ENCODE measurements around the genes CD163, GDF3, RIMKLB and PZP.

DNA sequence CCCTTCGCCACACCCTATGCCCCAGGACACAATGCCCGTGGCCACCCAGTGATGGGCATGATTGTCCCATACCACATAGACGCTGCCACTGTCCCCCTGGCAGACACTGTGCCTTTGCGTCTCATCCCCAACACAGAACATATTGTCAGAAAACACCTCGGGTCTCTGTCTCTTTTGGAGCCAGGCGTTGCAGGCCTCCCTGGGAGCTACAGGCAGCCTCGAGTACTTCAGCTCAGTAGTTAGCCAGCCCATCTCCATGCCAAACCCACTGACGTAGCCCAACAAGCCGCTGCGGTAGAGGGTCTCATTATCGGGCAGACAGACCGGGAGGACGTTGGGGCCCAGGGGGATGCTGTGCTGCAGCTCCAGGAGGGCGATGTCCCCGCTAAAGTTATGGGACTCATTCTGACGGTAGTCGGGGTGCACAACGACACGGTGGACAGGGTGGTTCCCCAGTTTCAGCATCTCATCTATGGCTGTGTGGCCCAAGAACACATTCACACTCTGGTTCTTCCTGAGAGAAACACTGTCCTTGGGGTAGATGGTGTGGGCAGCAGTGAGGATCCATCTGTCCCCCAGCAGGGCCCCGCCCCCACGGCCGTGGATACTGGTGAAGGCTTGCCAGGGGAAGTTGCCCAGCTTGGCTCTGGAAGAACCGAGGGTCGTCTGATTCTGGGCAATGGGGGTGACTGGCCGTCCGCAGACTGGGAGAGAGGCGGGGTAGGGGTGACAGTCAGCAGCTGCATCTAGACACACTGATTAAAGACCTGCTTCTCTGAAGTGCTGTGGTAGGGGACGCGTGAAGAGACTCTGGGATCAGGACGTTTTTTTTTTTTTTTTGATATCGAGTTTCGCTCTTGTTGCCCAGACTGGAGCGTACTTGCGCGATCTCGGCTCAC, 4.5 kb upstream of the C1R start:
- PRO-cap = unidirectional peak, minus-strand start at position 706 of the sequence
- RAMPAGE, long total RNA, 2 experiments = no peak in any of the 2 experiments

GRCh38 chr12:7111146-7111783, 2.3 kb upstream of the C1RL start:
- PRO-cap = no peak
- RAMPAGE, long total RNA, 2 experiments = no peak in any of the 2 experiments

GRCh38 chr12:7127412-7128559, 903 bp downstream of the RBP5 start:
- PRO-cap = no peak
- RAMPAGE, long total RNA, 2 experiments = no peak in any of the 2 experiments

- PRO-cap = no peak
- RAMPAGE, long total RNA, 2 experiments = start-site peak on the minus strand in 1 of 2 experiments, at chr12:7501149-7501460 at its widest, 92 reads per replicate
These were observed 2.4 kb downstream of the CD163 start for GRCh38 chr12:7501047-7501632.

- PRO-cap = no peak
- RAMPAGE, long total RNA, 2 experiments = start-site peak on the minus strand in 2 of 2 experiments, at chr12:7503718-7503818 at its widest, 128 to 859 reads per replicate
These were observed at the start of gene CD163 for GRCh38 chr12:7503253-7504124. TSS of gene CD163 (minus strand) at chr12:7503777.

DNA sequence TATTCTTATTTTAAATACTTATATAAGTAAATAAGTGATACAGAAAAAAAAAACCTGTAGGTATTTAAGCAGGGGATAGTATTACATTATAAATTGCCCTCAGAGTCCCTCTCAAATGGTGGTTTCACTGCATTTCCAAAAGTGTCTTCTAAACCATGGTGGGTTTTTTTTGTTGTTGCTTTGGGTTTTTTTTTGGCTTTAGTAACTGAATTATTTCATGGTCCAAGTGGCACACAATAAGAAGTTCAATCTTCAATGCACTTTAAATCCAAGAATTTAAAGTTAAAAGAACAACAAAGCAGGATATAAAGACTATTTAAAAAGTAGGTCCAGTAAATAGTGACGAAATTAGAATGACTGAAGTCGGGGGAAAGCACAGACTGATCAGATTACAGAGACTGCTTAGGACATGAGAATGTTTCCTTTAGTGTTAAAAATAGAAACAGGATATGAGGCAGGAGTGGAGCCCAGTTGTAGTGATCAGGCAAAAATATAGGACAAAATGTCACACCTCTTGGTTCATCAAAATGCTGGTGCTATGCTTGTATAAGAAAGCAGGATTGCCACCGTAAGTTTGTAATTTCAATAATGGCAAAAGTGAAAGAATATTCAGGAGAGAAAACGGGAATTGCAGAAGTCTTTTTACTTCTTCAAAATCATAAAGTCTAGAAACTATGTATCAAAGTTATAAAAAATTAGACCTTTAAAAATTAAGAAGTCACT, 52.1 kb upstream of the CD163 start:
- PRO-cap = no peak
- RAMPAGE, long total RNA, 2 experiments = no peak in any of the 2 experiments

GRCh38 chr12:7695601-7696007, at the start of gene GDF3:
TSS of gene GDF3 (minus strand) at chr12:7695775.
- PRO-cap = no peak
- RAMPAGE, long total RNA, 2 experiments = no peak in any of the 2 experiments

- PRO-cap = no peak
- RAMPAGE, long total RNA, 2 experiments = no peak in any of the 2 experiments
These were observed 28.9 kb downstream of the SLC2A3 start for GRCh38 chr12:7907090-7907487.

GRCh38 chr12:8052577-8053092, 13.5 kb downstream of the C3AR1 start:
- PRO-cap = no peak
- RAMPAGE, long total RNA, 2 experiments = no peak in any of the 2 experiments

GRCh38 chr12:8069577-8070118, 3.5 kb upstream of the C3AR1 start:
- PRO-cap = no peak
- RAMPAGE, long total RNA, 2 experiments = no peak in any of the 2 experiments

GRCh38 chr12:8697675-8698446, at the start of gene RIMKLB:
TSS of gene RIMKLB (plus strand) at chr12:8697991.
- PRO-cap = bidirectional peak, plus-strand start at chr12:8697996, minus-strand start at chr12:8697783; bidirectional peak, plus-strand start at chr12:8698051, minus-strand start at chr12:8698101
- RAMPAGE, long total RNA, 2 experiments = start-site peak on the plus strand in 2 of 2 experiments, at chr12:8697927-8697997 at its widest, 42 to 315 reads per replicate

DNA sequence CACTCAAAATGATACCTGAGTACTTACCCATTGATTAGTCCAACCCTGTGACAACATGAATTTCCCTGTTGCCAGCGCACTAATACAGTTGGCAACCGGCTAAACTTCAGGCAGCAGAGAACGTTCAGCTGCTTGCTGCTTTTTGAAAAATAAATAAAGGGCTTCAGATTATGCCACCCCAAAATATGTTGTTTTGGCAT, 9.9 kb upstream of the PHC1 start:
- PRO-cap = no peak
- RAMPAGE, long total RNA, 2 experiments = no peak in any of the 2 experiments

DNA sequence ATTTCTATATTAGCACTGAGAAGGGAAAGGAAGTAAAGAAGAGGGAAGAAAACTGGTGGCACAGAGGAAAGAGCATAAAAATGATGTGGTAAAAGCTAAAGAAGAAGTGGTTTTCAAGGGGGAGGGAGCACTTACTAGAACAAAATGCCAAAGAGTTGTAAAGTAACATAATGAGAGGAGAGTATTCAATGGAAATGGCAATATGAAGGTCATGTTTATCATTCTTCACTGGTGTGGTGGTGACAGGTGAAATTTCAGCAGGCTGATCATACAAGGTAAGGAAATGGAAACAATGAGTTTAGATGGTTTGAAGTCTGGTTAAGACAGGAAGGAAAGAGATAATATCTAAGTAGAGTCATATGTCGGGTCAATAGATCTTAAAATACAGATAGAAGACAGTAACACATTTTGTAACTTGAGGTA, 35.6 kb downstream of the KLRG1 start:
- PRO-cap = no peak
- RAMPAGE, long total RNA, 2 experiments = no peak in any of the 2 experiments

GRCh38 chr12:9064130-9064771, 51.5 kb downstream of the A2M start:
- PRO-cap = bidirectional peak, plus-strand start at chr12:9064307, minus-strand start at chr12:9064561
- RAMPAGE, long total RNA, 2 experiments = no peak in any of the 2 experiments

DNA sequence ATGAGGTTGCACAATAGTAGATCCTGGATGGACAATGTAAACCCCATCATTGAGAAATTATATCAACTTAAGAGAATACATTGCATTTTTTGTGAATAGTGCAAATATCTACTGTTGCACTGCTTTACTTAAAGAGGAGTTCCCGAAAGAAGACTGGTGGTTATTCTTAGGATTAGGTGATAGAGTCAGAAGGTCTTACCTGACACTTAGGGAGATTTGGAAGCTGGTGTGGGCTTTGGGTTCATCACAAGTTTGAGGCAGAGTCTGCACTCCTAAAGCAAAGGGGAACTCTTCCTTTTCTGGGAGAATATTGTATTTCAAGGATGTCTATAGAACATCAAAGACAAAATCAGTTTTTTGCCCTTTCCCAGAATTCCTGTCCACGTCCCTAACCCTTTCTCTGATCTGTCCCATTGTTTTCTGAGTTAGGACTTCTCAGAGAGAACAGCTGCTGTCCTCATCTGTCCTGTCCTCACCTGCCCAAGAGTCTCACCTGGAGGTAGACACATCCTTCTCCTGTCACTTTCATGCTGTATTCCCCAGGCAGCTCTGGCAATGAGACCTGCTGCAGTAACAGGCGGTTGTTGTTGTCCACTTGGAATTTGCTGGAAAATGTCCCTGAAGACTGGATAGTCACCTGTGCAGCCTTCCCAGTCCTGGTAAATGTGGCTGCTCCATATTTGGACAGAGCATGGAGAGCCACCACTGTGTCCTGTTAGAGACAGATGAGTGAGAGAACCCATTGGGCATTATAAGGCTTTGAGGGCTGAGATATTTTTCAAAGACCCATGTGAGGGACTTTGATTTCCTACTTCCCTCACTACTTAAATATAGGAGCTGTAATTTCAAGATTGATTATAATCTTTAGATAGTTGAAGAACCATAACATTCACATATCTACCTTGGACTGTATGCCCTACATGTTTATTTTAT, 43.3 kb downstream of the A2M start:
- PRO-cap = no peak
- RAMPAGE, long total RNA, 2 experiments = no peak in any of the 2 experiments

DNA sequence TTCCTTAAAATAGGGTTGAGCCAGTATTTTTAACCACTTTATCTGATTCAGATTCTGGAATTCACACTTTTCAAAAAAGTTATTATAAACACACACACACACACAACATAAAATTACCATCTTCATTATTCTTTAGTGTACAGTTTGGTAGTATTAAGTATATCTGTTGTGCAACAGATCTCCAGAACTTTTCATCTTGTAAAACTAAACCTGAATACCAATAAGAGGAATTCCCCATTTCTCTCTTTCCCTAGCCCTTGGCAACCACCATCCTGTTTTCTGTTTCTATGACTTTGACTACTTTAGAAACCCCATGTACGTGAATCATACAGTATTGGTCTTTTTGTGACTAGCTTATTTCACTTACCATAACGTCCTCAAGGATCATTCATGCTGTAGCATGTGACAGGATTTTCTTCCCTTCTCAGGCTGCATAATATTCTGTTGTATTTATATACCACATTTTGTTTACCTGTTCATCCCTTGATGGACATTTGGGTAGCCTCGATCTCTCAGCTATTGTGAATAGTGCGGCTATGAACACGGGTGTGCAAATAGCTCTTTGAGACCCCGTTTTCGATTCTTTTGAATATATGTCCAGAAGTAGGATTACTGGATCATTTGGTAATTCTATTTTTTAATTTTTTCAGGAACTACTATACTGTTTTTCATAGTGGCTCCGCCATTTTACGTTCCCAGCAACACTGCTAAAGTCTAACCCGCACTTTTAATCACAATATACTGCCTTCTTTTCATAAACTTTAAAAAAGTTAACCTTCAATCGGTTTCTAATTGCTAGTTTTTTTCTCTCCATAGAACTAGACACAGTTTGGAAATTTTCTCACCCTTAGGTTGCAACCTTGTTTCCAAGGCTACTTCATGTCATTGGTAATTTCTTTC, 12.1 kb downstream of the A2M start:
- PRO-cap = no peak
- RAMPAGE, long total RNA, 2 experiments = no peak in any of the 2 experiments

- PRO-cap = no peak
- RAMPAGE, long total RNA, 2 experiments = no peak in any of the 2 experiments
These were observed 6.9 kb downstream of the A2M start for GRCh38 chr12:9108536-9109582.

- PRO-cap = no peak
- RAMPAGE, long total RNA, 2 experiments = no peak in any of the 2 experiments
These were observed 8.7 kb upstream of the A2M start for GRCh38 chr12:9124059-9125185.

GRCh38 chr12:9208181-9208656, at the start of gene PZP:
TSS of gene PZP (minus strand) at chr12:9208395.
- PRO-cap = no peak
- RAMPAGE, long total RNA, 2 experiments = no peak in any of the 2 experiments

DNA sequence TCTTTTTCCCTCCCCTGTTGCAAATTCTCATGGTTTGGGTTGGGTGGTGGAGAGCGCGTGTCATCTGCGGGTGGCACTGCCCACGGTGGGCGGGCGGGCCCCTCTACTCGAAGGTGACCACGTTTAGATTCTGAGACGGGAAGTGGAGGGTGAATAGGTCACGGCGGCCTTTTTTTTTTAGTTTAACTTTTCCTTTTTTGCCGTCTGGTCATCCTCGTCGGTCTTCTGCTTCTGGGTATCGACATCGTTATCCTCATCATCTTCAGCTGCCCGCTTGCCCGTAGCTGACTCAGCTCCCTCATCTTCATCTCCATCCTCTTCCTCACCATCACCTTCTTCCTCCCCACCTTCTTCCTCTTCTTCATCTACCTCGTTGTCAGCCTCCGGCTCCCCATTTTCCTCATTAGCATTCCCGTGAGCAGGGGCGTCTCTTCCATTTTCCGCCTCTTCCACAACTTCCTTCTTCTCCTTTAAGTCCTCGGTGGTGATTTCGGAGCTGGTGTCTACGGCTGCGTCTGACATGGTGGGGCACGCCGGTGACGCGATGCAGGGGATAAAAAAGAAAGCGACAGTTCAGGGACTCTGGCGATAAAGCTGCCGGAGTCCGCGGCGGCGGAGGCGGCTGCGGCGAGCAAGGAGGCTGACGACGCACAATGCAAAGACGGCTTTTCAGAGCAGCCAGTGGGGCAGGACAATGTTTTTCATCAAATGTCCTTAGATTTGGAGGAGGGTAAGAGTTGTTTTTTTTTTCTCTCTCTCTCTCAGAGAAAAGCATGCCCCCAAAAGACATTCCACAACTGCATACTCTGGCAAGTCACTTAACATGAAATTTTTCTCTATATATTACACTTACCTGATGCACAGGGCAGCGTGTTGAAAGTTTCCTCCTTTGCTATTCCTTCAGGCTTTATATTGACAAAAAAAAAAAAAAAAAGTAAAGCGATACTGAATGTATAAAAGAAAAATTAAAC, 31.9 kb upstream of the PZP start:
- PRO-cap = unidirectional peak, plus-strand start at position 600 of the sequence
- RAMPAGE, long total RNA, 2 experiments = start-site peak on the plus strand in 2 of 2 experiments, centred at positions 590 to 600 of the sequence, 5 to 14 reads per replicate; start-site peak on the minus strand in 1 of 2 experiments, centred at position 525 of the sequence, 35 reads per replicate